Jurkat, Clone E6-1 (cell line): ENCODE measurements around the gene DSCAM.

GRCh38 chr21:38909065-38909580 lies 103.4 kb downstream of the ETS2 start:
- RRBS, result no CpG with 5 or more reads among the region's 9 CpGs

GRCh38 chr21:39014655-39015185 lies 168.5 kb downstream of the PSMG1 start:
- RRBS, result no CpG with 5 or more reads among the region's 10 CpGs

DNA sequence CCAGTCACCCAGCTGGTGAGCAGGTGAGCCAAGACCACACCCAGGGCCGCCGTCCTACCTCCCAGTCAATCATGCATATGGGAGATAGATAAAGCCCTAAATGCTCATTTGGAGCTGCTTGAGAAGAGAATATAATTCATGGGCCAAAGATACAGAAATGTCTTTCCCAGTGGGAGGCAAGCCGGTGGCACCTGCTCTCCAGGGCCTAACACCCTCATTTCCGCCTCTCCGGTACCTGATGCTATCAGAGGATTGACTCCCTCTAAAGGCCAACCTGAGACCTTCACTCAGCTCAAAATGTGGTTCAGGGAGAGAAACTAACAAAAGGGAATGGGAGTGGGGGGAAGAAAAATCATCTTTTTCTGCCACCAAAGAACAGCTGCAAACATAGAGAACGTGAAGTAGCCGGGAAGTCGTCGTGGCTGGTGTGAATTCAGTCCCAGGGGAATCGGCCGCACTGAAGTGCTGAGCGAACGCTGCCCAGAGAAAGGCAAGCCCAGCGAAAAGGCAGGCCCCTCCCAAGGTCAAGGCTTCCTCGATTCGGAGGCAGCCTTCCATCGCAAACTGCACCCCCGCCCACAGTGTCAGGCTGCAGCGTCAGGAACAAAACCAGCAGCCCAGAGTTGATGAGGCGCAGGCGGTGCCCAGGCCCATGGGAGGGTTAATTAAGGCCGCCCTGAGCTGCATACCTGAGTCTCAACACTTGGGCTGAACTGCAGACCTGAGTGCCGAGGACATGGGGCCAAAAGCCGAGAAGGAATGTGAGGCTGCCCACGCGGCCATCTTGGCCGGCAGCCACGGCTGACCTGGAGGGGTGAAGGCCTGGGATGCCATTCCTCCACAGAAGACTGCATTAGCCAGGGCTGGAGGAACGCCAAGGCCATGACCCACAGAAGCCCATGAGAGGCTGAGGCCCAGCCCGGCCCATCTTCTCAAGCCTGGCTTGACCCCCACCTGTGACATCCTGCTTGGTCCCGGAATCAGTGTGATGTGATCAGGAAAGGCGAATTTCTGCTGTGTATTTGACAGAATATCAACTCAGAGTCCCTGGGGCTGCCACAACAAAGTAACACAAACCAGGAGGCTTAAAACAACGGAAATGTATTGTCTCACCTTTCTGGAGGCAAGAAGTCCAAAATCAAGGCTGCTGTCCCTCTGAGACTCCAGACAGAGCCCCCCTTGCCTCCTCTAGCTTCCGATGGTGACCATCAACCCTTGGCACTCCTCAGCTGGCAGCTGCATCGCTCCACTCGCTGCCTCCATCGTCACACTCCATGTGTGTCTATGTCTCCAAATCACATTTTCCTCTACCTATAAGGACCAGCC lies 160.0 kb downstream of the PSMG1 start:
- RRBS, result 85% methylated on average over 4 of the region's 37 CpGs

GRCh38 chr21:39125769-39126333 lies 57.4 kb downstream of the PSMG1 start:
- RRBS, result no CpG with 5 or more reads among the region's 4 CpGs

DNA sequence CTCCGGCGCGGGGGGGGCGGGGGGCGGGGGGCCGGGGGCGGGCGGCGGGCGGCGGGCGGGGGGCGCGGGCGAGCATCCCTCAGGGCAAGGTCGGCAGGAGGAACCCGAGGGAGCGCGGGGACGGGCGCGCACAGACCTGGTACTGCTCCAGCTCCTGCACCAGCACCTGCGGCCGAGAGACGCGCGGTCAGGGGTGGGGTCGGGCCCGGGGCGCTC lies 588 bp downstream of the BRWD1 start:
- RRBS, result 2% methylated on average over 2 of the region's 30 CpGs

DNA sequence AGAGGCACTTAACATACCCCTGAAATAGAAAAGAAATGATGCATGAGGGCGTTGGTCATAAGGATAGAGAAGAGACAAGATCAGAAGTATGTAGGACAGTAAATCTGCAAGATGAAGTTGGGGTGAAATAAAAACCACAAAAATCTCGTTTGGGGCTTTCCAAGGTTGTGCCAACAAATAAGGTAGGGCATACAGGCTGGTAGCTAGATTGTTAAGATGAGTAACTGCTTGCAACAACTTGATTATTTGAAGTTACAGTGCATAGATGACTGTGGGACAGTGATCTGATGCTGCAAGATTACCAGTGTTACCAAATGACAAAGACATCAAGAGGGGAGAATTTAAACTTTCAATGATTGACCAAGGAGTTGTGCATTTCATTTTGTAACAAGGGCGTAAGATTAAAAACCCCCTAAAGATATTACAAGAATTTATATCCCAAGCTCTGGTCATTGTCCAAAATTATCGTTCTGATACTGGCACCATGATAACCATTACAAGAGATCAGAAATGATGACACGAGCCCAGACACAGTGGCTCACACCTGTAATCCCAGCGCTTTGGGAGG lies 2.8 kb upstream of the BRWD1 start:
- RRBS, result no CpG with 5 or more reads among the region's 6 CpGs

DNA sequence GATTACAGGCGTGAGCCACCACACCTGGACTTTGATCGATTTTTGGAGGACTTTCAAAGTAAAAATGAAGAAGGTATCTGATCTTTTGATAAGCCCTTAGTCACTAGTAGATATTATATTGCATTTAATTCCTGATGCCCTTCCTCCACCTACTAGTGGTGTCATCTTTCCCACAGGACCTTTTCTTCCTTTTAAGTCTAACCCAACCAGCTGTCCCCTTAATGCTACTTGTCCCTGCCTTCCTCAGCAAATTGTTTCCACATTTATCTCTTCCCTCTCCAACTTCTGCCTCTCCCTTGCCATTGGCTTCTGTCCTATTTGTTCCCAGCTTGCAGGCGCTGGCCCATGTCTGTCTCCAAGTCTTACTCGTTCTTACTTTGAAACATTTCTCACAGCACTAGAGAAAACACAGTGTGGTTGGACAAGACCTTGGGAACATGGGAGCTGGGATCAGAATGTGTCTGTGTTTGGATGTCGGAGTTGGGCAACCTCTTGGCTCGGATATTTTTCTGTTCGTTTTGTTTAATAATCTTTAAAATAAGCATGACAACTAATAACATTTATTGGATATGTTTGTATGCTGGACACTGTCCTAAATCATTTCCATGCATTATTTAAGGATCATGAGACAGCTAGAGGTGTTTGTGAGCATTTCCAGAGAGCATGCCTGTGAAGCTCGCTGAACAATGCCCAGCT lies 5.7 kb upstream of the BRWD1 start:
- RRBS, result no CpG with 5 or more reads among the region's 8 CpGs

- RRBS, result no CpG with 5 or more reads among the region's 4 CpGs
These were observed 2.3 kb downstream of the HMGN1 start for GRCh38 chr21:39346548-39347013.

DNA sequence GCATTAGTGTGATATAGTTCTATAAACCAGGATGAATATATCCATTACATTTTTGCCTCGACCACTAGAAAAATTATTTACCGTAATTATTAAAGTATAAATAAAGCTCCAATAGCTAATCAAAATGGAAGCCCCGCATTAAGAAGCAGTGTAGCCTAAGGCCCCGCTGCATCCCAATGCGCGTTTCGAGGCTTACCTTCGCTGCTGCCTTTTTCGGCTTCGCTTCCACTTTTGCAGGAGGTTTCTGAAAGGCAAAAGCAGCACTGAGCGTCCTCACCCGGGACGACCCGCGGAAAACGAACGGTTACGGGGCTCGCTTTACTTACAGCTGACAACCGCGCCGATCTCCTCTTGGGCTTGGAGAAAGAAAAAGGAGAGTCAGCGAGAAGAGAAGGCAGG lies 793 bp downstream of the HMGN1 start:
- RRBS, result no CpG with 5 or more reads among the region's 23 CpGs

DNA sequence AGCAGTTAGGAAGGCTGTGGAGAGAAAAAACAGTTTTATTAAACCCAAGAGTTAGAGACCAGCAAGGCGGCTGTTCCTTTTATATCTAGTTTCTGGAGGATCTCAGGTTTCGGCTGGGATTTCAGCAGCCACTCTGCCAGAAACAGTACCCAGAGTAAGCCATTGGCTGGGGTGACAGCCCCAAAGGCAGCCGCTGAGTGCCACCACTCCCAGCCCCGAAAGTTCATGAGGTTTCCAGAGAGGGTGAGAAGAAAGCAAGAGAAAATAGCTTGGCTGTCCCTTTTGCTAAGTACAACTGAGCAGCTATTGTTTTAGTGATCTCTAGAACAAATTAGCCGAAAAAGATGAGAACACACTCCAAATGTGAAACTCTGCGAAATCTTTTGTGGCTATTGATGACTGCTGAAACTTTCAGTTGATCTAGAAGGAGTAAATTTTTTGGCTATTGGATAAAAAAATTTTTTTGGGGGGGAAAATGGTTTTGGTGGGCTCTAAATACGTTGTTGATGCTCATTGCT lies 1.2 kb downstream of the SH3BGR start:
- RRBS, result no CpG with 5 or more reads among the region's 7 CpGs

- RRBS, result no CpG with 5 or more reads among the region's 4 CpGs
These were observed 34.9 kb downstream of the SH3BGR start for GRCh38 chr21:39486743-39487048.

- RRBS, result no CpG with 5 or more reads among the region's 5 CpGs
These were observed 29.1 kb downstream of the B3GALT5 start for GRCh38 chr21:39641881-39642243.

- RRBS, result no CpG with 5 or more reads among the region's 6 CpGs
These were observed 44.3 kb downstream of the B3GALT5 start for GRCh38 chr21:39656809-39657585.

DNA sequence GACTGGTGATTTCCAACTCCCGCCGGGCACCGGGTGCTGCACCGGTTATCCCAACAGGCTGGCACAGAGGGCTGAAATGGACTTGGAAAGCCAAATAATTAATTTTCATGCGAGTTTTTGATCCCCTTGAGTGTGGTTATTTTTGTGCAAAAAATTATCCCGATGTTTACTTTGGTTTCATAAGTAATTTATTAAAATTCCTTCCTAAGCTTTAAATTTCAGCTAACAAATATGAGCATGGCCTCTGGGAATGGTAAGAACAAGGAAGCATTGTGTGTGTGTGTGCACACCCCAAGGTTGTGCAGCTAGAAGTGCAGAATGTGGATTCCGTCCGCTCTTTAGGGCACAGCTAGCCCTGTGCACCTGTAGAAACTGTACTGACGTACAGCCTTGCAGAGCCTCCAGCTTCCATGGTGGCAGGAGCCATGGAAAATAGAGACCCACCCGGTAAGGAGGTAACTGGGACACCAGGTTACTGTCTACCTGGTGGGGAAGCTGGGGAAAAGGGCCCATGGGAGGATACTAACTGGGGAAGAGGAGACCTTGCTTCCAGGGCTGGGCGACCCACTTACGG lies 54.6 kb downstream of the B3GALT5 start:
- RRBS, result no CpG with 5 or more reads among the region's 12 CpGs

- RRBS, result 65% methylated on average over 37 of the region's 97 CpGs
These were observed at the start of gene DSCAM for GRCh38 chr21:40846379-40847314. Gene DSCAM (minus strand): TSS chr21:40847158.

- RRBS, result no CpG with 5 or more reads among the region's 5 CpGs
These were observed 34.1 kb downstream of the BACE2 start for GRCh38 chr21:41202061-41202491.

- RRBS, result no CpG with 5 or more reads among the region's 8 CpGs
These were observed 64.2 kb downstream of the BACE2 start for GRCh38 chr21:41232152-41232476.

DNA sequence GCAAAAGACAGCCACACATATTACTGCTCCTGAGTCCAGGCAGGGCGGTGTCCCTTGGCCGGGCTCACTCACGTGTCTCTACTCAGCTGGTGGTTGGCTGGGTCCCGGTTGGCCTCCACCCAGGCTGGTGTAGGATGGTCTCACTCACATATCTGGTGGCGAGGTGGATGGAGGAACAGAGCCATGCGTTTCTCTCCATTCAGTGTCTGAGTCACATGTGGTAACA lies 65.7 kb upstream of the FAM3B start:
- RRBS, result no CpG with 5 or more reads among the region's 6 CpGs

- RRBS, result no CpG with 5 or more reads among the region's 15 CpGs
These were observed 36.3 kb upstream of the FAM3B start for GRCh38 chr21:41280272-41280813.

DNA sequence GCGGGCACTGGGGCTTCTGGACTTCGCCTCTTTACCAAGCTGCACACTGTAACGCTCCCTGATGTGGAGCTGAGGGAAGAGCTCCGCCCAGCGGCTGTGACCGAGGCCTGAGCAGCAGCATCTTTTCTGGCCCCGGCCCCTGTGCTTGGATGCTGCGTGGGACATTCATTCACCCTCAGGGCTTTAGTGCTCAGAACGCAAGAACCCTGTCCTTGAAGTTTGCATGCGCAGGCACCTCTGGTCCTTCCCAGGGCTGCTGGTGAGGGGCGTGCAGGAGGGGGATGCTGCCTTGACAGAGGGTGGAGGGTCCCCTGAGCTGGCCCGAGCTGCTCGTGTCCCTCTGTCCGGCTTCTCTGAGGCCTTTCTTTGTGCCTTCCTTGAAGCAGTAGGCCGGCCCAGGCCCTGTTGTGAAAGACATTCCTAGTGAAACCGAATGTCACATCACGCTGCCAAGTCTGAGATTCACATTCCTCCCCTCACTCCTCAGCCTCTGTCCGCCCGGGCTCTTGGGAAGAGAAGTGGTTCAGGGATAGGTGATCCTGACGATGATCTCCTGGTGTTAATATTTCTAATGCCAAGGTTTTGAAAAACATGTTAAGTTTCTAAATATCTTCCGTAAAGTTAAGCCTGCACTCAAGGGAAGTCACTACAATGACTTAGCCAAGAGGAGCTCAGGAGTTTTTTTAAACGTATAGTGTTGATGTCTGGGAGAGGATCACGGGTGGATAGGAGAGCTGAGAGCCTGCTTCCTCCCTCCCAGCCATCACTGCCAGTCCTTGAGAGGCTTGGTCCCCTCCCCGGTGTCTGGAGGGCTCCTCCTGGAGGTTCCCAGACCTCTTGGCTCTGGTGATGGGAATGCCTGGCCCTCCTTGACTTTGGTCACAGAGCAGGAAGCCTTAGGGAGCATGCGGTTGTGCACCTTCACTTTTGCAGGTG lies 1.2 kb upstream of the MX2 start:
- RRBS, result no CpG with 5 or more reads among the region's 25 CpGs